Right atrium auricular region (tissue), 2 donors: ENCODE measurements around a stretch of chr2.

DNA sequence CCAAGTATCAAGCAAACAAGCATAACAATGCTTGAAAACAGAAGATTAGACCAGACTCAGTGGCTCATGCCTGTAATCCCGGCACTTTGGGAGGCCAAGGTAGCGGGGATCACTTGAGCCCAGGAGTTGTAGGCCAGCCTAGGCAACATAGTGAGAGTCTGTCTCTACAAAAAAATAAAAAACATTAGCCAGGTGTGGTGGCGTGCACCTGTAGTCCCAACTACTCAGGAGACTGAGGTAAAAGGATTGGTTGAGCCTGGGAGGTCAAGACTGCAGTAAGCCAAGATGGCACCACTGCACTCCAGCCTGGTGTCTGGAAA lies 125.6 kb downstream of the ZAP70 start:
- PRO-cap, result no peak
- RAMPAGE, long total RNA, 2 experiments, result no peak in any of the 2 experiments

DNA sequence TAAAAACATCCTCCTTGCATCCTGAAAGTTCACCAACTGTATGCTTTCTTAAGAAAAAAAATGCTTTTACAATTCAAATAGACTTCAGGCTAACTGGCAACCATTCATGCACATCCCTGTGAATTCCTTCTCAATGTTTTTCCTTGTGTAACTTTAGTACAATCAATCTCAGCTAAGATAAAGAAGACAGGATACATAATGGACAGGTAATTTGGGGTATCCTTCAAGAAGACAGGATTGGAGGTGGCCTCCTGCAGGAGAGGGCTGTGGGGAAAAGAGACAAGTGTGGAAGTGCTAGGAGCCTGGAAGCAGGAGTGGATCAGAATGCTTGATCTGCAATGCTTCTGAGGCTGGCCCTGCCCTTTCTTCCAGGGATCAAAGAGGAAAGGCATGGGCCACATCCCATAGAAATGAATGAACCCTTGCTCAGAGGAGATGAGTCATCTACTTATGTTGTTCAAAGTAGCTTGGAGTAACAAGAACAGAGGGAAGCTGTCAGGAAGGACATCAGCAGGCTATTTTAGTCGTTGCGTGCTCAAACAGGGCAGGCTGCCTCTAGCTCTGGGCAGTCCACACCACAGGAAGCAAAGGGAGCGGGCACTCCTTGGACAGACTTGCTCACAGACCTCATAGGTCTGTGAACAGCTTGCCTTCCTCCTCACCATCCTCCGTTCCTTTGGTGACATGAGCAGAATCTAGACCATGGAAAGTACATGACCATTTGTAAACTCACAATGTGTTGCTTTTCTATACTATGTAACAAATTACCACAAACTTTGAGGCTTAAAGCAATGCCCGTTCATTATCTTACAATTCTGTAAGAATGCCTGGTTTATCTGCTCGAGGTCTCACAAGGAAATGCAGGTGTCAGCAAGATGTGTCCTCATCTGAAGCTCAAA lies 126.4 kb downstream of the TMEM131 start:
- PRO-cap, result unidirectional peak, plus-strand start at position 518 of the sequence; unidirectional peak, plus-strand start at position 568 of the sequence
- RAMPAGE, long total RNA, 2 experiments, result no peak in any of the 2 experiments

GRCh38 chr2:97886202-97887093 lies 109.3 kb downstream of the TMEM131 start:
- PRO-cap, result no peak
- RAMPAGE, long total RNA, 2 experiments, result no peak in any of the 2 experiments

DNA sequence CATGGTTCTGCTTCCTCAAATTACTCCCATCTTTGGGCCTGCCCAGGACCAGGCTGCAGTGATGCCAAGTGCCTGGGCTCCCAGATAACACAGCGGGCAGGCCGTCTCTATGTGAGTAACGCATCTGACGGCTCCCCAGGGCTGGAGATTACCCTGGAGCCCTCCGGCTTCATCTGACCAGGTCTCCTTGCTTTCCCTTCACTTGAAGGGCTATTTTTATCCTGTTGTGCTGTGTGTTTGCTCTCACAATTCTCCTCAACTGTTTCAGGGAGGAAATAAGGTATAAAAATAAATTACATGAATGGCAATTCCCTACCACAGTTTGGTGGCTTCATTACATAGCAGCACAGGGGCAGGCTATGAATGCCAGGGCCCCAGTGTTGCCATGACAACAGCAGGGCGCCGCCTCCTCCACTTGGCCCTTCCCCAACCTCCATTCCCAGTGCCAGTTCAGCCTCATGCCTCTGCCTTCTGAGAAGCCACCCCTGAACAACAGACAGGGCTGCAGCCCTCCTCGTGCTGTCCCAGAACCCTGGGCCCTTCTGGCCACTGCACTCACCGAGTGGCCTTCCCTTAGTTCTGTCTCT lies 25.4 kb upstream of the TMEM131 start:
- PRO-cap, result no peak
- RAMPAGE, long total RNA, 2 experiments, result no peak in any of the 2 experiments

DNA sequence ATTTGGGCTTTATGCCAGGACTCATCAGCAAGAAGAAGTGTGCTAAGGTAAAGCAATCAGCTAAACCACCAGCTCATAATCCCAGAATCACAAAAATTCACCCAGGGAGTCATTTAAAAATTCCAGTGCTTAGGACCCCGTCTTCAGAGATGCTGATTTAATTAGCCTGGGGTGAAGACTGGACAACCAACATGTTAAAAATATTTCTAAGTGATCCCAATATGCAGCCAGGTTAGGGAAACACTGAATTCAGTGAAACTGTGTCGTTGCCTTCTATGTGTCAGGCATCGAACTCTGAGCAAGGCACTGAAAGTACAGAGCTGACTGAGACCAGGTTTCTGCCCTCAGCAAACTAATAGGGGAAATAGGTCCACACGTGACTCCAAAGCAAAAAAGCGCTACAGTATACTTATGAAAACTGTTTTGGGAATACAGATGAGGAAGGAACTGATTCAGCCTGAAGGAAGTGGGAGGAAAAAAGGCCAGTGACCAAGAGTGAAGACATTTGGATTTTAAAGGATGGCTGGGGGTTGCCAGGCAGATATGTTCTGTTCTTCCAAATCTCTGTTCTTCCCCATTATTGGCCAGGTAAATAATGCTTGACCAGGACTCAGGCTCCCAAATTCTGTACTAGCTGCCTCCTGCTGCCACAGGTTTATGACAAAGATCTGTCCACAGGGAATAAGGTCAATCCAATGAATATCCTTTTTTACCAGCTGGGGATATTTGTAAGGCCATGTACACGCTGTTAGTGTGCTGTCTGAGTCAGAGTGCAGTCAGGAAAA lies 24.7 kb upstream of the INPP4A start:
- PRO-cap, result no peak
- RAMPAGE, long total RNA, 2 experiments, result no peak in any of the 2 experiments

- PRO-cap, result no peak
- RAMPAGE, long total RNA, 2 experiments, result no peak in any of the 2 experiments
These were observed 1.4 kb downstream of the INPP4A start for GRCh38 chr2:98445623-98446794.

- PRO-cap, result no peak
- RAMPAGE, long total RNA, 2 experiments, result no peak in any of the 2 experiments
These were observed 13.6 kb downstream of the INPP4A start for GRCh38 chr2:98458142-98458742.

GRCh38 chr2:98472741-98473531 lies 28.3 kb downstream of the INPP4A start:
- PRO-cap, result no peak
- RAMPAGE, long total RNA, 2 experiments, result no peak in any of the 2 experiments

- PRO-cap, result no peak
- RAMPAGE, long total RNA, 2 experiments, result no peak in any of the 2 experiments
These were observed 38.5 kb downstream of the INPP4A start for GRCh38 chr2:98483044-98483704.

DNA sequence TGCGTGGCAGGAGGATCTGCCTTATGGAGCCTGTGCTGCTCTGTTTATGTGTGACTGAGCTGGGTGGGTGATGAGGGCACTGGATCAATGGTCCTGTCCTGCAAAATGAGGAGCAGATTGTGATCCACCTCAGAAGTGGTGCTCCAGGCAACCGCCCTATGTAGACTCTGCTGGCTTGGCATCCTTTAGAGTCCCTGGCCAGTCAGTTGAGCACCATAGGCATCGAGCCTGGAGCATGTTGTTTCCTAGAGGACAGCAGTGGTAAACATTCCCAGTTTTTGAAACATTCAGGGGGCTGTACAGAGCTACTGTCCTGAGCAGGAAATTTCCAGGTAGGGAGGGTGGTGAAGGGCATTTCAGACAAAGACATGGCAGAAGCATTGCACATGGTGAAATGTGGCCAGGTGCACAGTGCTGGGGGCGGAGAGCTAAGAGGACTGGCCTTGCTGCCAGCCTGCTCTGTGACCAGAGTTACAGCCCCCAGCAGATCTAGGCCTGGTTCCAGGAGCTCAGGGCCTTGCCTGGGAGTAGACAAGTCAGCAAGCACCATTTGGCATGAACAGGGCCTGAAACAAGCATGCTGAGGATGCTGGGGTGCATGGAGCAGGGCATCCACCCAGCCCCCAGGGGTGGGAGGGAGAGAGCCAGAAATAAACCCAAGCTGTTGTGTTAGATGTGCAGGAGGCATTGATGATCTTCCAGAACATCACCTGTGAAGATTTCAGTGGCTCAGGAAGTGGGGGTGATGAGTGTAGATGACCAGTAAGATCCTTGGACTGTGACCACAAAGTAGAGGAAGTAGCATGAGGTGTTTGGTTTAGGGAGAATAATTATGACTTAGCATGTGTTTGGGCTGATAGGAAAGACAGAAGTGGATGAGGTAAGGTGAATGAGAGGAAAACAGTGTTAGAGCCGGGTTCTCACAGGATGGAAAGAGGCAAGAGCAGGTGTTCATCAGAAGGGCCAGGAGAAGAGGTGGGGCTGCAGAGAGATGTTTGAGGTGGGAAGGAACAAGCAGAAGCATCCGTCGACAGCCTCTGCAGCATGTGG lies 61.2 kb downstream of the COA5 start:
- PRO-cap, result no peak
- RAMPAGE, long total RNA, 2 experiments, result no peak in any of the 2 experiments

GRCh38 chr2:98606368-98606726 lies 2.0 kb downstream of the COA5 start:
- PRO-cap, result no peak
- RAMPAGE, long total RNA, 2 experiments, result no peak in any of the 2 experiments

- PRO-cap, result no peak
- RAMPAGE, long total RNA, 2 experiments, result no peak in any of the 2 experiments
These were observed 9.1 kb downstream of the UNC50 start for GRCh38 chr2:98617346-98618020.

DNA sequence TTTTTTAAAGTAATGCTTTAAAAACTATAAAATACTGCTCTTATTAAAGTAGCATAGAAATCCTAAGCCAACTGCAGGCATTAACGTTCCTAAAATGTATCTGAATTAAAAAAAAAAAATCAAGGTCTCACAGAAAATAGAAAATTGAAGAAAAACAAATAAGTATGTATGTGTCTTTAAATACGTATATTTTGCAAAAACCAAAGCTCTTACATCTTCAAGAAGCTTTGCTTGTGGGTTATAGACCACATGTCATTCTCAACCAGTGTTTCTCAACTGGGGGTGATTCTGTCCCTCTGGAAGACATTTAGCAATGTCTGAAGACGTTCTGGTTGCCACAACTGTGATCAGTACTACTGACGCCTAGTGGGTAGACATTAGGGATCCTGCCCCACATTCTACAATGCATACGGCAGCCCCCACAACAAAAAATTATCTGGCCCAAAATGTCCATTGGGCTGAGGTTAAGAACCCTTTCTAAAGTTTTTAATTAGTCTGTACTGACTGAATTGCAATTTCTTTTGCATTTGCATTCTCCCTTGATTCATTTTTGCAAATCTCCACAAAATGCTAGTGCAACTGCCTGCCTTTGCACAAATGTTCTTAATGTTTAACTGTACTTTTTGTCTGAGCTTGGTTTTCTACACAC lies 48.4 kb downstream of the UNC50 start:
- PRO-cap, result no peak
- RAMPAGE, long total RNA, 2 experiments, result no peak in any of the 2 experiments

- PRO-cap, result no peak
- RAMPAGE, long total RNA, 2 experiments, result no peak in any of the 2 experiments
These were observed 27.2 kb downstream of the CRACDL start for GRCh38 chr2:98908683-98909375.

DNA sequence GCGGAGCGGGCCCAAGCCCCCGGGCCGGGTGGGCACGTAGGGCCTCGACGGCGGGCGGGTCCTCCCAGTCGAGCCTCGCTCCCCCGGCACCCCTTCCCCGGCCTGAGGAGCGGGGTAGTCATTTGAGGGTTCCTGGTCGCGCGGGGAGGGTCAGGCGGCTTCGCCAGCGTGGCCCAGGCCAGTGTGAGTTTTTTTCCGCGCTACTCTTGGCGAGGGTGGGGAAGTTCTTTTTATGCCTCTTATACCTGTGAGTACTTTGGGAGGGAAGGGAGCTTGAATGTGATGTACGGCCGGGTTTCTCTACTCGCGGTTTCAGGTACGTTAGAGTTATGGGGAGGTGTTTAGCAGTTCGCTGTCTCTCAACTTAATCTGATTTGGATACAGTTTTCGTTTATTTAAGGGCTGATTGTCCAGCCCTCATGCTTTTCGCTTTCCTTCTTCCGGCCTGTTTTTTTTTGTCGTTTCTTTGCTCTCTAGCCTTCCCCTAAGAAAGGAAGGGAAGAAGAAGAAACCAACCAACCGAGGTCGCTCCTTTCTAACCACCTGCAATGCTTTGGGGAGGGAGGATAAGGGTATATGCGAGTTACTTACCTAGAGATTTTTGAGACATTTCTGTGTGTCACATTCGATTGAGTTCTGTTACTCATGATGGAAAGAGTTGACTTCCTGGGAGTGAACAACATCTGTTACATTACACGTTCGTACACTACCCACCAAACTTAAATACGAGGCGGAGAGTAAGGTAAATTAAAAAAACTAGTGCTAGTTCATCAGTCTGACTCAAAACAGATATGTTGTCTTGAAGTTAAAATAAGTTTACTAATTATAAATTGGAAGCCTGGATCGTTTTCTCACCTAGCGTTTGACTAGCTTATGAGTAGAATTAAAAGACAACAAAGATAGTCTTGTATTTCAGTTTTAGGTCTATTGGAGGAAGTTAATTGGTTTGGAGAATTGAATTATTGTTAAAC lies 822 bp downstream of the EIF5B start:
- PRO-cap, result unidirectional peak, plus-strand start at position 122 of the sequence
- RAMPAGE, long total RNA, 2 experiments, result no peak in any of the 2 experiments

DNA sequence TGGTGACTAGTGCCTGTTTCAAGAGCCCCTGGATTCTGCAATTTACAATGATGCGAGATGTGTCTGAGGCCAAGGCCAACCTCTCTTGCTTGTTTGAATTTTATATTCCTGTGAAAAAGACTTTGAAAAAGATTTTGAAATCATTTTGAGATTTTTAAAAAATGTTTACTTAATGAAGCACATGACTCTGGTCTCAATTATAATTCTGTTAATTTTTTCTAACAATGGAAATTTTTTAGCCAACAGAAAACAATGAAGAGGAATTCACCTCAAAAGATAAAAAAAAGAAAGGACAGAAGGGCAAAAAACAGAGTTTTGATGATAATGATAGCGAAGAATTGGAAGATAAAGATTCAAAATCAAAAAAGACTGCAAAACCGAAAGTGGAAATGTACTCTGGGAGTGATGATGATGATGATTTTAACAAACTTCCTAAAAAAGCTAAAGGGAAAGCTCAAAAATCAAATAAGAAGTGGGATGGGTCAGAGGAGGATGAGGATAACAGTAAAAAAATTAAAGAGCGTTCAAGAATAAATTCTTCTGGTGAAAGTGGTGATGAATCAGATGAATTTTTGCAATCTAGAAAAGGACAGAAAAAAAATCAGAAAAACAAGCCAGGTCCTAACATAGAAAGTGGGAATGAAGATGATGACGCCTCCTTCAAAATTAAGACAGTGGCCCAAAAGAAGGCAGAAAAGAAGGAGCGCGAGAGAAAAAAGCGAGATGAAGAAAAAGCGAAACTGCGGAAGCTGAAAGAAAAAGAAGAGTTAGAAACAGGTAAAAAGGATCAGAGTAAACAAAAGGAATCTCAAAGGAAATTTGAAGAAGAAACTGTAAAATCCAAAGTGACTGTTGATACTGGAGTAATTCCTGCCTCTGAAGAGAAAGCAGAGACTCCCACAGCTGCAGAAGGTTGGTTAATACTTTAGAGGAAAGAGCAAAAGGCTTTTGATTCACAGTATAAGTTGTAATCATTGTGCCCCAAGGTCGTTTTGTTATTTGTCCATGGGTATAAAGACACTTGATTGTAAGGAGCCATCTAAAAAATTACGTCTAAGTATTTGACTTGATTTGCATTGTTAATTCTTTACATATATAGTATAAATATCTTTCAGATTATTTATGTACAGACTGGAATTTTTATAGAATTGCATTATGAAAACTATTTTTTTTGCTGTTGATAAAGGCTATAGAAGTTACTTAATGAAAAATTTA lies 24.1 kb downstream of the EIF5B start:
- PRO-cap, result no peak
- RAMPAGE, long total RNA, 2 experiments, result no peak in any of the 2 experiments

GRCh38 chr2:99364162-99364613 lies 27.0 kb downstream of the EIF5B start:
- PRO-cap, result no peak
- RAMPAGE, long total RNA, 2 experiments, result no peak in any of the 2 experiments

GRCh38 chr2:99638140-99638903 lies 148.5 kb upstream of the REV1 start:
- PRO-cap, result no peak
- RAMPAGE, long total RNA, 2 experiments, result no peak in any of the 2 experiments

GRCh38 chr2:99850007-99850467 lies 292.4 kb downstream of the AFF3 start:
- PRO-cap, result no peak
- RAMPAGE, long total RNA, 2 experiments, result no peak in any of the 2 experiments

GRCh38 chr2:99960332-99961541 lies 181.7 kb downstream of the AFF3 start:
- PRO-cap, result no peak
- RAMPAGE, long total RNA, 2 experiments, result no peak in any of the 2 experiments